ENCODE results near the genes NMS, IL1RL1 and IL18R1.

GRCh38 chr2:100409890-100410383 lies 7.5 kb downstream of the CHST10 start:
- PRO-cap, result no peak

- PRO-cap, result no peak
These were observed at the start of gene NMS for GRCh38 chr2:100470299-100470717. Gene NMS, plus strand, starts transcription at chr2:100470482.

DNA sequence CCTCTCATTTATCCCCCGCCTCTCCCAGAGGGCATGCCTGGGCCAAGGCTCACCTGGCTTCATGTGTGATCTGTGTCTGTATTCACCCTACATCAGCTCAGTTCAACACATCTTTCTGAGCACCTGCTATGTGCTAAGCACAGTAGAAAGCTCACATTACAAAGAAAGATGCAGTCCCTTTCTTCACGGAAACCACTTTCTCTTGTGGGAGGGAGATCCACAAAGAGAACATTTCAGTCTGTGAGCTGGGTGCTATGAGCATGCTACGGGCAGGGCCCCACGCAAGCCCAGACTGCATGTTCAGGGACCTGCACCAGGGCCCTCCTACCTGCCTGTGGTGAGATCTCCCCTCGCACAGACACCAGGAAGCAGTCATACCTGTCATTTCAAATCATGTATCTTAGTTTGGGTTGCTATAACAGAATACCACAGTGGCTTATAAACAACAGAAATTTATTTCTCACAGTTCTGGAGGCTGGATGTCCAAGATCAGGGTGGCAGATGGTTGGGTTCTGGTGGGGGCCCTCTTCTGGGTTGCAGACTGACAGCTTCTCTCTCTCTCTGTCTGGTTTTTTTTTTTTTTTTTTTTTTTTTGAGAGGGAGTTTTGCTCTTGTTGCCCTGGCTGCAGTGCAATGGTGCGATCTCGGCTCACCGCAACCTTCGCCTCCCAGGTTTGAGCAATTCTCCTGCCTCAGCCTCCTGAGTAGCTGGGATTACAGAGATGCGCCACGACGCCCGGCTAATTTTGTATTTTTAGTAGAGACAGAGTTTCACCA lies 90.9 kb downstream of the PDCL3 start:
- PRO-cap, result no peak

DNA sequence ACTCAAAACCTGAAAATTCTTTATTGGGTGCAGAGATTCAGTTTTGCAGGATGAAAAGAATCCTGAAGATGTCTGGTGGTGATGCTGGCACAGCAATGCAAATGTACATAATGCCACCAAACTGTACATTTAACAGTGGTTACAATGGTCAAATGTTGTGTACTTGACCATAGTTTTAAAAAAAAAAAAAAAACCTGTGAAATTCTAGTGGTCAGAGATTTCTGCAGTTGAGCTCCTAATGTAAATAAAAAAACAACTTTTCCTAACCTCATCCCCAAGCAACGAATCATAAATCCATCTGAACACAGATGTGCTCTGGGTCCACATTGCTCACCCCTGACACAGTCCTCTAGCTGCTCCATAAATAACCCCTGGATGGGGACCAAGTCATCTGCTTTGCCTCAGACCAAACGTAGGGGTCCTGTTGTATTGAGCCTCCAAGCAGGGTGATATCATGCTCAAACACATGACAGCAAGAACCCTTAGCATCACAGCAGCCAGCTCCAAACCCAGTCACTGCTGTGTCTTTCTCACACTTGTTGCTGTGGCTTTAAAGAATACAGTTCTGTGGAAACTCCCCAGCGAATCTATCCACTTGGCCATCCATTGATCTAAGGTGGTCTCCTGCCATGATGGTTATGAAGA lies 39.3 kb downstream of the TBC1D8 start:
- PRO-cap, result no peak

DNA sequence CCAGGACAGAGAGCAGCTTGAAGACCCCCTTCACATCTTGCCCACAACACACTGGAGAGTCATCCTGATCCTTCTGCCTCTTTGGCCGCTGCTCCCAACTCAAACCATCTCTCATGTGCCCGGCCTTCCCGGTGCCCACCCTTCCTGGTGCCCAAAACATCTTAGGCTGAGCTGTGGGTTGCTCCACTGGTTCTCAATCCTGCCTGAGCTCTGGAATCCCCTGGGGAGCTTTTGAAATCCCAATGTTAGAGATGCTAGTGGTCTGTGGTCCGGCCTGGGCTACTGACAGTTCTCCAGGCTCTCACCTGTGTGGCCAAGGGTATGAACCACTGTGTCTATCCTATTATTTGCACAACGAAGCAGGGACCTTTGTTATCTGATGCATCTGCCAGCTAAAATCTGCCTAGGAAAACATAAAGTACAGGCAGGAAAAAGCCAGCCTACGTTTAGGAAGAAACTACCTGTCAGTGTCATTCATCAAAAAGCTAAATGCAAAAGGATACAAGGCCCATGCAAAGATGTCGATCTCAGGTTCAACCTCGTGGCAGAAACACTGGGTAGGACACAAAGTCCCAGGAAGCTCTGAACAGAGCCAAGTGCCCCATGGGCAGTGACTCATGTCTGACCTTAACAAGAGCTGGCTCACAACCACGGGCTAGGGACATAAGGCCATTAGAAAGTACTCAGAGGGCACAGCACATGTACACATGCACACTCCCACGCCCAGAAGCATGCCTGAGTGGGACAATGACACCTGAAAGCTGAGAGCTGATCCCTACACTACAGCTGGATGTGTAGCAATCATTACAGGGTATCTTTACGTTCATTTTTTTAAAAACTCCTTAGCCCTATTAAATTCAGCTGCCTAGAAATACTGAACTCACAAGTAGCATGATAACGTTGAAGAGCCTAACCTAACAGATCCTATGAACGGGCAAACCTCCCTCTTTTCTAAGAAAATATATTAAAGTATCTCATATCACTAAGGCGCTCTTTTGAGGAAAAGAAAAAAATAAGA lies 30.7 kb downstream of the TBC1D8 start:
- PRO-cap, result no peak

DNA sequence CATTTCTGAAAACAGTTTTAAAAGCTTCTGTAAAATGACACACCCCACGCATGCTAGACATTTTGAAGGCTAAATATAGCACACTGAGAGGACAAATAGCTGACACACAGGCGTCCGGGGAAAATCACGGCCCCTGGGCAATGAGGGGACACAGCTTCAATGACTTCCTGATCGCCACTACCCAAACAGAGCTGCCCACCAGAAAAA lies 10.9 kb downstream of the TBC1D8 start:
- PRO-cap, result no peak

DNA sequence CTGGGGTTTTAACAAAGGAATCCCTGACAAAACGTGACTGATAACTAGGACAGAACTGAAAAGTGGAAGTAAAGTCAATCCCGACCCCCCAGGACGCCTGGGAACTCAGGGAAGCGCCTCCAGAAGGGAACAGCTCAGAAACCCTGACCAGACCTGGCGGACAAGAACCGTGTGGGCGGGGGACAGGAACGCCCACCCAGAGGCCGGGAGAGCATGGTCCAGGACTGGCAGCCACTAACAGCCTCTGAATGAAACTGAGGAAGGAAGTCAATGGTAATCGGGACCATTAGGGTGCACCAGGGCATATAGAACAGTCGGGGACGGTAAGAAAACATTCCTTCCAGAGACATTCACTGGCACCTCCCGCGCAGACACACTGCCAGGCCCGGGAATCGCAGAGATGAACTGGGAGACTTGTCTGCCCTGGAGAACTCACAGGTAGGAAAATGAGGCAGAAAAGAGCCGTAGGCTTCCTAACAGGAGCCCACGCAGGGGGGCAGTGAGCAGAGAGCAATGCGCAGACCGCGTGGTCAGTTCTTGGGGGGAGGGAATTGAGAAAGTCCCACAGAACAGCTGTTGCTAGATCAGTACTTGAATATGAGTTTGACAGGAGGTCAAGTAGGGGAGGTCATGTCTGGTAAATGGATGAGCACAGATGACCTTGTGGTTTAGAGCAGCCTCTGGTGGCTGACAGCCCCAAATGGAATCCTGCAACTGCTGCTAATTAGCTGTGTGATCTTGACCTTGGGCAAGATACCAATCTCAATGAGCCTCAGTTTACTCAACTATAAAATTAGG lies 1.3 kb upstream of the TBC1D8 start:
- PRO-cap, result no peak

GRCh38 chr2:101238751-101239331 lies 13.8 kb upstream of the CNOT11 start:
- PRO-cap, result no peak

DNA sequence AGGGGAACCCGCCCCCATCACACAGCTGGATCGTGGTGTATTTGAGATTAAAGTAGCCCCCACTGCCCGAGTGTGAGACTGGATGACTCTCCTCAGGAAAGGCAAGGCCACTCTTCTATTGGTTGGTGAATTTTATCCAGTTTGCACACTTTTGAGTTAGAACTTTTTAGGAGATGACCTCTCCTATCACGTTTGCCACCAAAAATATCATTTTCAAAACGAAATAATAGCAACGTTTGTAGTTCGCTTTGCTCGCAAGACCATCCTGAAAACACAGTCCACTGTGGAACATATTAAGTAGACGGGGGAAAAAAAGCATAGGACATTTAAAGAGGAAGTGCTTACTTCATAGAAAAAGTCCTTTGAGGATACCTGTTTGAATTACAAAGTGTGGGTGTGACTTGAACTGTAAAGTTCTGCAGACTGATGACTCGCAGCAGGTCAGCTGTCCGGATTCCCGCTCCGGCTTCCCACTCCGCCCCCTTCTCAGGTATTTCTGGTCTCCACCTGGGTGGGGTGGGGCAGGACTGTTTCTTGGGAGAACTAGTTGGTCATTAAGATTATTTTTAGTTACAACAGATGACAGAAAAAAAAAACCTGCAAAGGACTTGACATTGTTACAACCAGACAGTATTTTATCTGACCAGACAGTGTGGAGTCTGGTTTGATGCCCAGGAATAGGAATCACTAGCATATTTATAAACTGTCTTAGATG lies 13.2 kb downstream of the CNOT11 start:
- PRO-cap, result no peak

DNA sequence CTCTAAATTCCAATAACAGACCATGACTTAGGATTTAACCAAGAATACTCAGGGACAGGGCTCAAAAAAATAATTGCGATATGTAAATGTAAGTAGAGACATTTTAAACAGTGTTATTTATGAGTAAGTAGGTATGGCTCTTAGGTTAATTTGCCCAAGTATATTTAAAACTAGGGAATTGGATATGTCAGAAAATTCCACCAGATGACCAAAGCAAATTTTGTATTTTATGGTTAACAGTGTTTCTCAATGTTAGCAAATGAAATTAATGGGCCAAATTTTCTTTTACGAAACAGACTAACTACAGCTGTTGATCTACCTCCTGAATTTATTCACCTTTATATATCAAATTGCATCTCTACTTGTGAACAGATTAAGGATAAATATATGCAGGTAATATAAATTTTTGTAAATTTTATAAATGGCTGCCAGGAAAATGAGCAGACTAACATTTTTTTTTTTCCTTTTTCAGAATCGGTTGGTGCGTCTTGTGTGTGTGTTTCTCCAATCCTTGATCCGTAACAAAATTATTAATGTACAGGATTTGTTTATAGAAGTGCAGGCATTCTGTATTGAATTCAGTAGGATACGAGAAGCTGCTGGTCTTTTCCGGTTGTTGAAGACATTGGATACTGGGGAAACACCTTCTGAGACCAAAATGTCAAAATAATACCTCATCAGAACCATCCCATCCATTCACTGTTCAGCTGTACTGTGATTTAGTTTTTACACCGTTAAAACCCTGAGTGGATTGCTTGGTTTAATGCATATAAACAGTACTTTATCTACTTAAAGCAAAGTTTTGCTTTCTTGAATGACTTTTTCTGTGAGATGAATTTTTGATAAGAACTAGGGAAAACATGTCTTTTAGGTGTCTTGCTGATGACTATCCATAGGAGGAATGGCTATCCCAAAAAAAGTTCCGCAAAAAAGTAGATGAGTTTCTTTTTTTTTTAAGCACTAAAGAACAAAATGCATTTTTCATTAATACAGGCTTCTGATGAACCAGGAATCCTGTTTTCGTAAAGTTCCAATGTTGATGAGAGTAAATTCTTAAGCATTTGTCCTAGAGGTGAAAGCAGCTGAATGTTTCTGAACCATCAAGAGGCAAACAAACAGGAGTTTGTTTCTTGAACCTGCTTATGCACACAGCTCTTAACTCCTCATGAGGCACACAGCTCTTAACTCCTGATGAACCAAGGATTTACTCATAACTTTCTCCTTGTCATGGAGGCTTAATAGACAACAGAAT lies 16.5 kb downstream of the CNOT11 start:
- PRO-cap, result no peak

DNA sequence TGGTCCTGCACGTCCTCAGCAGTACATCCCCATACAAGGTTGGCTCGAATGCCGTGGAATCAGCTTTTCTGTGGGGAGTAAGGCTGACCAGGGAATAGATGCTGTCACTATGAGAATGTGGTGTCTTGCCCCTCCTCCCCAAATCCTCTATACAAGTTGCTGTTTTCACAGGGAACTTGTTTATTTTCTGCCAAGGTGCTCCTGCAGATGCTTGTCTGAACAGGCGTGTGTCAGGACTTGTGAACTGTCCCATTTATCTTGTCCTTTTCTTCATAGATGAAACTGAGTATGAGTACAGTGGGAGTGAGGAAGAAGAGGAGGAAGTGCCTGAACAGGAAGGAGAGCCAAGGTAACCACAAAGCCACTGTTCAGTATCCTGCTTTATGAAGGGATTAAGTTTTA lies 144.8 kb downstream of the MAP4K4 start:
- PRO-cap, result no peak

DNA sequence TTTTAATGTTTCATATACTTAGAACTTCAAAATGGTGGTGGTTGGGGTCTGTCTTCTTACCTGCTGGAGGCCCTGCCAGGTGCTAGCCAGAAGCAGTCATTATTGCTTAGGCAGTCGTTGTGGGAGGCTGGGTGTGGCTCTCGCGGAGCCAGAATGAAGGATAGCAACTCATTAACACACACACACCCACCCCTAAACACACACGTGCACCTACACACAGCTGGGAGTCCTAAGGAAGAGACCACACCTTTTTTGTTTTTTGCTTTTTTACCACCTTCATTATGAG lies 4.4 kb upstream of the IL1R2 start:
- PRO-cap, result no peak

DNA sequence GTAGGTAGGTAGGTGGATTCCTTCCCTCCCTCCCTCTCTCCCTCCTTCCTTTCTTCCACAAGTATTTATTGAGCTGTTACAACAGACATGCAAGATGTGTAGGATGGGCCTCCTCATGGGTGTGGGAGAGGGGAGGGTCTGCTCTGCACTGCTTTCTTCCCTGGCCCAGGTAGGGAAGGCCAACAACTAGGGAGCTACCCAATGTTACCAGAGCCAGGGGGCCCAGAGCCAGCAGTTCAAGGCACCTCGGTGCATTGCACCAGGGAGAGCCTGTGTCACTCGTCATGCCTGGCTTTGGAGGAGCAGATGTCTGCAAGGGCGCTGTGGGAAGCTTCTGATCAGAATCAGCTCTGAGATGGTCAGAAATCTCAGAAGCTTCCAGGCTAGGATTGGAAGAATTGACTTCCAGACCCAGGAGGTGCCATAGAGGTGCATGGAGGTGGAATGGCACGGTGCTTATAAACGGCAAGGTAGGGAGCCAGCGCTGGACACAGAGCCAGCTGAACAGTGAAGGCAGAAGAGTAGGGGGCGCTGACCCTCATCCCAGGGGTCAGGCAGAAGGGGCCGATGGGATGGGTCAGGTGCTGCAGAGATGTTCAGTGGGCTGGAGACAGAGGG lies 9.0 kb downstream of the IL1R1 start:
- PRO-cap, result no peak

GRCh38 chr2:102245428-102245599 lies 58.5 kb downstream of the IL1RL2 start:
- PRO-cap, result no peak

DNA sequence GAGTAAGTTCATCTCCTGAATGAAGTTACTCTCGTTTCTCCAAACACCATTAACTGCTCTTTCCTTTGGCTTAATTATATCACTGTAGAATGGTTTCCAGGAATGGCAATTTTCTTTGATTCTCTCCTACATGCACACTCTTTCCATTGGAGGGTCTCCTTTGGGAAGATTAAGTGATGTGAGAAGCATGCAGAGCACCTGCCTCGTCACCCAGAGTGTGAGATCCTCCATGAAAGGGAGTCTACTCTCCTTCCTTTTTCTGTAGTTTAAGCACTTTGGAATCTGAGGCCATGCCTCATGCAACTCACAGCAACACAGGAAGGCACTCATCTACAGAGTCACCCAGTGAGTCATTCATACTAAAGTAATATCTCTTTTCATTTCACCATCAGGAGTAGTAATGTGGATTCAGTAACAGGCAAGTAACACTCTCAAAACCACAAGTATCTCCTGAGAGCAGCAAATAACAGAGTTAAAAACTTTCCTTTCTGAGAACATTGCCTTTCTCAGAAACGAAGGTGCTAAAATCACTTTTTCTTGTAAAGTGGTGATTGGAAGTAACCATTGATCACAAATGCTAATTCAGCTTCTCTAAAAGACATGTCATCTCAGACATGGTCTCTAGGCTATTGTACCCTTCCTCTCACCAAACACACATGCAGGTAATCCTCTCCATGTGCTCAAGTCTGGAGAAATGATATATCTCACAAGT lies 52.8 kb upstream of the IL1RL1 start:
- PRO-cap, result no peak

- PRO-cap, result no peak
These were observed 48.6 kb upstream of the IL1RL1 start for GRCh38 chr2:102262810-102263107.

DNA sequence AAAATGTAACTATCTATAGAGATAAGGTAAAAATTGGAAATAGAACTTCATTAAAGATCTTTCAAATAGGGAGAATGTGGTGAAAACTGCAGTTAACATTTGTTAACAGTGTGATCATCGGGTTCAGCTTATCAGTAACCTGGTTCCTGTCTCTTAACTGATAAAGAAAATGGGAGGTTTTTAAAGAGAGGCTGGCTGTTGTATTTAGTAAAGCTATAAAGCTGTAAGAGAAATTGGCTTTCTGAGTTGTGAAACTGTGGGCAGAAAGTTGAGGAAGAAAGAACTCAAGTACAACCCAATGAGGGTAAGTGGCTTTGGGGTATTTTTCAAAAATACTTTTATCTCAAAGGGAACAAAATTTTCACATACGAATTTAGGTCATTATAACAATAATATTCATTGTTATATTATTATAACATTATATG lies at the start of gene IL1RL1:
Gene IL1RL1, plus strand, starts transcription at position 244 of the 425 bp plus-strand sequence.
- PRO-cap, result no peak

- PRO-cap, result no peak
These were observed at the start of gene IL18R1 for GRCh38 chr2:102355383-102356615. Gene IL18R1, plus strand, starts transcription at chr2:102355796.

GRCh38 chr2:102368165-102369051 lies 12.8 kb downstream of the IL18R1 start:
- PRO-cap, result no peak

GRCh38 chr2:102397750-102398304 lies 25.1 kb upstream of the IL18RAP start:
- PRO-cap, result no peak